SK-MEL-5 (cell line): Measurements from ENCODE around the genes NFASC, RHEX and AVPR1B.

GRCh38 chr1:204638003-204638333 is 47.6 kb downstream of the LRRN2 start:
RAMPAGE:
- cytosol, long total RNA: no peak
- long total RNA: no peak
- nucleus, long total RNA: no peak

RAMPAGE:
- cytosol, long total RNA: no peak
- long total RNA: no peak
- nucleus, long total RNA: no peak
Observed at GRCh38 chr1:204670567-204671585, 14.7 kb downstream of the LRRN2 start.

DNA sequence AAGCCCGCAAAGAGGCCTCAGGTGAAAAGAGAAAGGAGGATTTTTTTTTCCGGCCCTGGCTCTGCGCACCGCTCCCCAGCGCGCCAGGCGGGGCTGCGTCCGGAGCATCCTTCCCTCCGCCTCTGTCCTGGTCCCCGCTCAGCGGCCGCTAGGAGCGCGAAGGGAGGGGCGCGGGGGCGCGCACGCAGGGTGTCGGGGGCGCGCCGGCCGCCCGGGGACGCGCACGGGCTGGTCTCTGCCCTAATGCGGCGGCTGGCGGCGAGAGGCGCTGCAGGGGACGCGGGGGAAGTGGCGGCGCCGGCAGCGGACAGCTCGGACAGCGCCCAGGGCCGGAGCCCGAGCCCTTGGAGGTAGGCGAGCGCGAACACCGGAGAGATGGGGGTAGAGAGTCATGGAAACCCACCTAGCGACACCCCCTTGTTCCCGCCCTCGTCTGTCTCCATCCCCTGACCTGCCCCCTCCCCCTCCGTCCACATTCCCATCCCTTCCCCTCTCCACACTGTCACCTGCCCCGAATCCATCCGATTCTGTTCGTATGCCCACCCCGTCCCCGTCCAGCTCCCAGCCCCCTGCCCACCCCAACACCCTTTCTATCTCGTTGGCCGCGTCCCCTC is at the start of gene NFASC:
NFASC (plus strand) TSS at position 220 of the 614 bp plus-strand sequence.
RAMPAGE:
- cytosol, long total RNA: no peak
- long total RNA: no peak
- nucleus, long total RNA: no peak

DNA sequence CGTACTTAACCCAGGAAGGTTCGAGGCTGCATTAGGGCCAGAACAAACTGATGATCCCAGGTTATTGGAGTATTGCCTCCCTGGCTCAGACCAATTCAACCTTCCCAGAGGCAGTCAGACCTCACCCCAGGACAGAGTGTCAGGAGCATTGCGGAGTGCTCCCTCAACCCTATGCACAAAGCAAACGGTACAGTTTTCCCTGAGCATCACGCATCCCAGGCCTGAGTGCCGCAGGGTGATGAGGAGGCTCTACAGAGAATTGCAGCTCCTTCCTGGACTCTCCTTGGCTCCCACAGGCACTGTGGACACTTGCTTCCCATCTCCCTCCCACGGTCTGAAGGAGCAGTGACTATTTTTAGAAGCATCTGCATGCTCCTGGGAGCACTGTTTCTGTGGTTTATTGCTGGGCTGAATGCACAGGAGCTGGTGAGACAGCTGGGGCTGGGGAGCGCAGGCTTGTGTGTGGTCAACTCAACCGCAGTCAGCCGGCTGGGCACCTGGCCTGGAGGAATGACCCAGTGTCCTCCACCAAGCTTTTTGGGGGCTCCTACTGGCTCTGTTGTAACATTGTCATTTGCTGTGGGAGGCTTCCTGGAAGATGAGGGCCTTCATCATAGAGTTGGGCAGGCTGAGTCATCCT is 43.7 kb downstream of the NFASC start:
RAMPAGE:
- cytosol, long total RNA: no peak
- long total RNA: no peak
- nucleus, long total RNA: no peak

DNA sequence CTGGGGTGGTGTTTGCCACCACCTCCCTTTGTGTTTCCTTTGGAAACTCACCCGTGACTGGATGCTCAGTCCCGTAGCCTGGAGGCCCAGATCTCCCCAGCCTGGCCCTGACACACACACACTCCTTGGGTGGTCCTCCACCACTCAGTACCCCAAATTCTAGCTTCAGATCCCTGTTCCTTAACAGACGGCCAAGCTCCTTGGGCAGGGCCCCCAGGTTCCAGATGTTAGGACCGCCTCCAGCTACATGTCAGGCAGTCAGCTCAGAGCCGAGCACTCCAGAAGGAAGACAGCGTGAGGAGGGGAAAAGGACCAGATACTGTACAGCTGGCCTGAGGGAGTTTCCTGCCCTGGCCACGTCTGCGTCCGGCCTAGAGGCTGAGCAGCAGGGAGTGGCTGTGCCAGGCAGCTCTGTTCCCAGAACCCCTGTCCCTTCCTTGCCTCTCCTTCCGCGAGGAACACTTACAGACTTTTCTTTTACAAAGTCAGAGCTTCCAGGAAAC is 45.5 kb upstream of the CNTN2 start:
RAMPAGE:
- cytosol, long total RNA: no peak
- long total RNA: no peak
- nucleus, long total RNA: no peak

RAMPAGE:
- cytosol, long total RNA: no peak
- long total RNA: no peak
- nucleus, long total RNA: no peak
Observed at GRCh38 chr1:205247319-205248072, 19.8 kb downstream of the TMCC2 start.

DNA sequence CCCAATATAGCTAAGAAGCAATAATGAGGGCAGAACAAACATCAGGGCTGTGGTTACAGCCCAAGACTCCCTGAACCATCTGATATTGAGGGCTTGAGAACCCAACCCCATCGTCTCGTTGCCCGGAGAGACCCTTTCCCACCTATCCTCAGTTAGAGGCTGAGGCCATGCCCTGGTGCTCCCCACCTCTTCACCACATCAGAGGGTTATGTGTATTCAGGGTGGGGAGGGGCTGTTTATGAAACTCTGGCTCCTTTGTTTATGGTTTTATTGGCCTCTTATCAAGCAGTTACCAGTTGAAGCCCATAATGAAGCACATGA is 14.6 kb downstream of the NUAK2 start:
RAMPAGE:
- cytosol, long total RNA: no peak
- long total RNA: no peak
- nucleus, long total RNA: no peak

DNA sequence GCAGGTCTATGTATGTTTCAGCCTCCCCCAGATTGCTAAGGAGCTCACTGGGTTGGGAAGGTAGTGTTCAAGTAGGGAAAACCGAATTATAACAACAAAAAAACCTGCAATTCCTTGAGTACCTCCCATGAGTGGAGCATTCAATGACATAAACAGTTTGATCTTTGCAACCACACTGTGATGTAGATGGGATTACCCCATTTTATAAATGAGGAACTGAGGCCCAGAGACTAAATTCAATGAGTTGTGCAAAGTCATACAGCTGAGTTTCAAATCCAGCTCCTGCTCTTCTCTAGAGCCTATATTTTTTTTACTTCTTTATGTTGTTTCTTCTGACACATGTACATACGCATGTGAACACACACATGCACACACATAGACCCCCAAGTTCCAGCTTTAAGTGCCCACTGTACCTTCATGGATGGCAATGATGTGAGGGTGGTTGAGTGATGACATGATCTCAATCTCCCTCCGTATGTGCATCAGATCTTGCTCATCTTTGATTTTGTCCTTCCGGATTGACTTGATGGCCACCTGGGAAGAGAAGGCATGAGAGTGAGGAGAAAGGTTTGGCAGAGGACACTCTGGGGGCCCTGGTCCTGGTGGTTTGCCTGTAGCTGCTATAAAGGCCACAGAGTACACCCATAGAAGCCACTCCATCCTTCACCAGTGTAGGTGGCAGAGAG is 10.1 kb downstream of the NUAK2 start:
RAMPAGE:
- cytosol, long total RNA: no peak
- long total RNA: no peak
- nucleus, long total RNA: no peak

RAMPAGE:
- cytosol, long total RNA: no peak
- long total RNA: no peak
- nucleus, long total RNA: no peak
Observed at GRCh38 chr1:205512874-205513120, 8.3 kb downstream of the CDK18 start.

GRCh38 chr1:205626104-205626875 is 5.5 kb downstream of the ELK4 start:
RAMPAGE:
- cytosol, long total RNA: no peak
- long total RNA: no peak
- nucleus, long total RNA: no peak

DNA sequence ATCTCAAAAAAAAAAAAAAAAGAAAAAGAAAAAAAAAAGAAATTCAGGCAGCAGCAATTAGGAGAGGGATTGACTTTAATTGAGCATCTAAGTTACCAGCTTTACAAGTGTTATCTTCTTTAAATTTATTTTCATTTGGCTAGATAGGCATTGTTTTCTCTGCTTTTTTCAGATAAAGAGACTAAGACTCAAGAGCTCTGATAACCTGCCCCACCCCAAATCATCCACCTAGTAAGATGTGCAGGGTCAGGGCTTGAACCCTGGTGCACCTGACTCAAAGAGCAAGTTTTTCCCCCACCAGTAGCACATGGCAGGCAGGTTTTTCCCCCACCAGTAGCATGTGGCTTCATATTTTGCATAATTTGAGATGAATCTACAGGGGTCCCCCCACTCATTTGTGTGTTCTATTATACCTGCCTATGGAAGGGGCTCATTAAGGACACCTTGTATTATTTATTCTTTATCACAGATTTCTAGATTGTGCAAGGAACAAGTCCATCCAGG is 12.9 kb upstream of the CTSE start:
RAMPAGE:
- cytosol, long total RNA: no peak
- long total RNA: no peak
- nucleus, long total RNA: no peak

RAMPAGE:
- cytosol, long total RNA: no peak
- long total RNA: no peak
- nucleus, long total RNA: no peak
Observed at GRCh38 chr1:206052575-206053670, at the start of gene RHEX. RHEX (plus strand) TSS chr1:206053173.

RAMPAGE:
- cytosol, long total RNA: no peak
- long total RNA: no peak
- nucleus, long total RNA: no peak
Observed at GRCh38 chr1:206116983-206118233, at the start of gene AVPR1B. AVPR1B (minus strand) TSS chr1:206117388.

RAMPAGE:
- cytosol, long total RNA: no peak
- long total RNA: no peak
- nucleus, long total RNA: no peak
Observed at GRCh38 chr1:206204744-206205297, 1.5 kb downstream of the SRGAP2 start.

DNA sequence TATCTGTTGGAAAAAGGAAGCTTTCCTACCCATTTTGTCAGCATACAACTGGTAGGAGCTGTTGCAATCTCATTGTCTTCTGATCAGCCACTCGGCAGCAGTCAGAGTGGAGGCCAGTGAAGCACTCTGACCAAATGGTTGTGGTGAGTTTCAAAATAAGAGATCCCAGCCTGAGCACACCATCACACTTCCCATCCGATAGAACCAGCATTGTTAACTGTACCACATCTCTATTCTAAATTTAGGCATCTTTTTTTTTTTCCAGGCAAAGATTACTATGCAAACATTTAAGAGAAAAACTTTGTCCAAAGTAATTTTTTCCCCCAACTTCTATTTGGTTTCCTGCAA is 90.1 kb upstream of the IKBKE start:
RAMPAGE:
- cytosol, long total RNA: no peak
- long total RNA: no peak
- nucleus, long total RNA: start-site peak on the minus strand centred at position 101 of the sequence, 89 bp wide, 32 and 10 reads in 2 replicates

RAMPAGE:
- cytosol, long total RNA: no peak
- long total RNA: no peak
- nucleus, long total RNA: no peak
Observed at GRCh38 chr1:206459769-206460299, 10.4 kb upstream of the IKBKE start.

DNA sequence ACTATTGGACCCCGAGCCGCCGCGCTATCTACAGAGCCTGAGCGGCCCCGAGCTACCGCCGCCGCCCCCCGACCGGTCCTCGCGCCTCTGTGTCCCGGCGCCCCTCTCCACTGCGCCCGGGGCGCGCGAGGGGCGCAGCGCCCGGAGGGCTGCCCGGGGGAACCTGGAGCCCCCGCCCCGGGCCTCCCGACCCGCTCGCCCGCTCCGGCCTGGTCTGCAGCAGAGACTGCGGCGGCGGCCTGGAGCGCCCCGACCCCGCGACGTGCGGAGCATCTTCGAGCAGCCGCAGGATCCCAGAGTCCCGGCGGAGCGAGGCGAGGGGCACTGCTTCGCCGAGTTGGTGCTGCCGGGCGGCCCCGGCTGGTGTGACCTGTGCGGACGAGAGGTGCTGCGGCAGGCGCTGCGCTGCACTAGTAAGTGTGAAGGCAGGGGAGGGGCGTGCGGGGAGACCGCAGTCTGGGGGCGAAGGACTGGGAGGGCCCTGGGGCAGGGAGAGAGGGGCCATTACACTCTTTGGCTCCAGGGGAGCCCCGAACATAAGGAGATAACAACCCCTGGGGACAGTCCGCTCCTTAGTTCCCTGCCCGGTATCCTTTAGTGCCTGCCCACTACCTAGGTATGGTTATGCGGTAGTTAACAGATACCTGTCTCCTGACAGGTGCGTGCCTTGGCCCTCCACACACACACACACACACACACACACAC is 468 bp downstream of the RASSF5 start:
RAMPAGE:
- cytosol, long total RNA: no peak
- long total RNA: no peak
- nucleus, long total RNA: no peak

DNA sequence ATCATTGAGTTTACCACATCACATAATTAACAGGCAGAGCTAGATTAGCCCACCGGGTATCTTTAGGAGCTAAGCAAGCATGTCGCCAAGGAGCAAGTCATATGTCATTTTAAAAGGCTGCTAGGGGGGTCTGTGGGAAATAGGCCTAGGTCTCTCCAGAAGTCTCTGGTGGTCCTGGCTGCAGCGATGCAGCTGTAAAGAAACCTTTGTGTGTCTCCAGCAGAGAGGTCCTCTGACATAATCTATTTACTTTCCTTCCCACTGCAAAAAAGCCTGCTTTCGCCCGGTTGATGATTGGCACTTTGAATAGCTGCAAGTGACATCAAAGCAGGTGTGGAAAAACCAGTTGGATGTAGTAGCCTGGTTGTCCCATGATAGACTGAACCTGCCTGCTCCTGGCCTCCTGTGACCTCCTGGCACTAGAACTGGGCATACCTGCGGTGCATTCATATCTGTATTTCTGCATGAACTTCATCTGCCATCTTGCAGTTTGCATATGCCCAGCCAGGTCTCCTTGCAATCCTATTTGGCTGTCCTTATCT is 13.8 kb downstream of the RASSF5 start:
RAMPAGE:
- cytosol, long total RNA: no peak
- long total RNA: no peak
- nucleus, long total RNA: no peak

DNA sequence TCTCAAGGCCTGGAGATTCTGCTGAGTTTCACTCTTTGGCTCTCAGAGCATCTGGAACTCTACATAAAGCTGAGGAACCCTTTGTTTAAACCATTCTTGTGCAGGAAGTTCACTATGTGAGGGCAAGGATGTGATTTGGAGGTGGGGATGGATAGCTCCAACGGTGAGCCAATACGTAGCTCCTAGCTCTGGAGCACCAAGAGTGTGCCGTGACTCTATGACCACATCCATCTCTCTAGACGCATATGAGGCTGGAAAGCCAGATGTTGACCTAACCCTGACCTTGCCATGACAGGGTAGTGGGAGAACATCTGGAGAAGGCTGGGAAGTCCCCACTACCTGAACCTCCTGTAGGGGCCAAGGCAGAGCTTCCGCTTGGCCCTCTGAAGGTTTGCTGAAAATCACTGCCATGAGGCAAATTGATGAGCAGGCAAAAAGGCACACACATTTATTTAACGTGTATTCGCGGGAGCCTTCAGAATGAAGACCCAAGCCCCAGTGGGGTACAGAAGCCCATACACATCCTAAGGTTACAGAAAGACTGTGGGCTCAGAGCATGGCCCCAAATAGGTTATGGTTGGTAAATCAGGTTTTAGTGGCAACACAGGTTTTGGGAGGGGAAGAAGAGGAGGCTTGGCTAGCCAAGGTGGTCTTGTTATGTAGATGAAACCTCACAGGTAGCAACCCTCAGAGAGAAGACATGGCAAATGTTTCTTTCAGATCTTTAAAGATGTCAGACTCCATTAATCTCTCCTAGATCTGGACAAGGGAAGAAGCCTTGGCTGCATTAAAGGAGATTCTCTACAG is 43.3 kb downstream of the EIF2D start:
RAMPAGE:
- cytosol, long total RNA: no peak
- long total RNA: no peak
- nucleus, long total RNA: no peak

RAMPAGE:
- cytosol, long total RNA: no peak
- long total RNA: no peak
- nucleus, long total RNA: no peak
Observed at GRCh38 chr1:206571121-206571611, 41.1 kb downstream of the EIF2D start.